Penis (tissue), 1 donor: ENCODE measurements around a stretch of chr15.

GRCh38 chr15:60581357-60581805, 102.4 kb upstream of the ICE2 start:
- PRO-cap = no peak

DNA sequence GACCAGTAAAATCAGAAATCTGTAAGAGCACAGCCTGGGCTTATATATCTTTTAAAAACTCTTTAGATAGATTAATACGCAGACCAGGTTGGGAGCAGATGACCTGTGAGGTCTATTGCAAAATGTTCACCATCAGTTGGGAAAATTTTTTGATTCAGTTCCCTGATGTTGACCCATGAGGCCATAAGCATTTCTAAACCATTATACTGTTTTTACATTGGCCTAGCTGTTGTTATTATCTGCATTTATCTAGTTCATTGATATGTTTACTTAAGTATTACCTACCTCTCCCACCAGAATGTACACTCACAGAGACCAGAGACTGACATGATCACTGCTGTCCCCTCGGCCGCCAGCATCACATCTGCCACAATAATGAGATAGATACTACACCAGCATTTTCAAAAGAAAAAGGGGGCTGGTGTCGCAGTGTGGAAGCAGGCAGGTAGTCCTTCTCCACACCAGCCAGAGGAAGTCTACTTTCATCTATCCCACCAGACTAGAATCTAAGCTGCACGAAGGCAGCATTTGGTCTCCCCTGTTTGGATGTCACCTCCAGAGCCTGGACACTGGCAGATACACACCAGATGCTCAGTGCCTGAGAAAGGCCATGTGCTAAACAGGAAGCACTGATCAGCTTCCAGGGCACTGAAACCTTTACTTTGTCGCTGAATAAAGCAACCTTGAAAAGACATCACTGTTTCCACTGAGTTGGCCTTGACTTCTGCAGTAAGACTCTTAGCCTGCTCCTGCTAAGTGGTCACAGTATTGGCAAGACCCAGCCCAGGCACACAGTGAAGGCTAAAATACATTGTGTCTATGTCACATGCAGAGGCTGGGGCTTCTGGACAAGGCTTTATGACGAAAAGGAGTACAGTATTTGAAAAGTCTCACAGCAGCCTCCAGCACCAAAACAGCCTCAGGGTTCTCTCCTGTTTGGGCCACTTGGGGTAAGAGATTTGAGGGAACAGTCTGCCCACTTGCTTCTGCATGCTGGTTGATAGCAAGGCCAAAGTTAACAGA, 104.1 kb upstream of the ICE2 start:
- PRO-cap = no peak

DNA sequence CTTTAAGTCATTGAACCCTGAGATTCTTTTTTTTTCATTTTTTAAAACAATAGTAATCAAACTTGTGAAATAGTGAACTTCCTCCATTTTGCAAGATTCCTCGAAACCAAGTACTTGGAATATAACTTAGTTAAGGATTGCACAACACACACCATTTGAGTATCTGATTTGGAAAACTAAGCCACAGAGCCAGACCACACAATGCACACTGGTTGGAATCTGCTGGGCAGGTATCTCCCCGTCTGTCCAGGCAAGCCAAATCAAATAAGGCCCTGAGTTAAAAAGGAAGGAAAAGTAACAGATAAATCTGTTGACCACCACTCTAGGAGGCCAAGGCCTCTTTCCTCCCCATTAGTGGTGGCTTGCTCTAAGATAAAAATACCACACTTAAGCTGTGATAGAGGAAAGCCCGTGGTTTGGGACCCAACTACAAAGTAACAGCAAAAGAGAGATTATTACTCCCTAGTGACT, 177.6 kb upstream of the ICE2 start:
- PRO-cap = no peak

GRCh38 chr15:60722252-60722796, 243.4 kb upstream of the ICE2 start:
- PRO-cap = no peak

GRCh38 chr15:60740696-60741508, 262.0 kb upstream of the ICE2 start:
- PRO-cap = no peak

DNA sequence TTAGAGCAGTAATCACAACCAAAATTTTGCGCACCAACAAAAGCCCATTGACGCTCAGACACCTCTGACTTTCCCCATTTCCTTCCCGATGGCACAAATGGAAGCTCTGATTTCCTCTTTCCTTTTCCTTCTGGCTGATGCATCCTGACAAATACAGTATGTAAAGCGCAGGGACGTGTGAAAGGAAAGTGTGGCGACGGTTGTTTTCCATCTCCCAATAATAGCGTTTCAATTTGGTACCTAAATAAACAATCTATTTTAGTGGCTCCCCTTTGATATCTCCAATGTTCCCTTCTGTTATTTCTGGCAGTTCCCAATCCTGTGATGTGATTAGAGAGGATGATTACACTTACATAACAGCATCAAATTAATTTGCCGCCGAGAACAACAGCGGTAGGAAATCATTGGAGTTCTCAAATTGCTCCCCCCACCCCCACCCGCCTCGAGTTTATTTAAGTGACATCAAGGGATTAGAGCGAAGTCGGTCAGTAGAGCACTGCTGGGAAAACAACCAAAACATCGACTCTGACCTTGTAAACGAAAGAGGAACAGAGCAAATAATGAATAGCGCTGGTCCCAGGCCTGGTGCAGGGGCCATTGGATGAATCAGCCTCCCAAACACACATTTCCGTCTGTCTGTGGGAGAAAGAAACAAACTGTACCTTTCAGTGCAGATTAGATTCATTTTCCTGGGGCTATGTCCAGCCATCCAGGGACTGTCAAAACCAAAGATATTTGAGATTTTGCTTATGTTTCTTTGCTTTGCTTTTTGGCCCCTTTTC, 273.4 kb upstream of the ICE2 start:
- PRO-cap = no peak

GRCh38 chr15:60844375-60844821, 365.5 kb upstream of the ICE2 start:
- PRO-cap = no peak

GRCh38 chr15:60916018-60916591, 313.0 kb downstream of the RORA start:
- PRO-cap = no peak

DNA sequence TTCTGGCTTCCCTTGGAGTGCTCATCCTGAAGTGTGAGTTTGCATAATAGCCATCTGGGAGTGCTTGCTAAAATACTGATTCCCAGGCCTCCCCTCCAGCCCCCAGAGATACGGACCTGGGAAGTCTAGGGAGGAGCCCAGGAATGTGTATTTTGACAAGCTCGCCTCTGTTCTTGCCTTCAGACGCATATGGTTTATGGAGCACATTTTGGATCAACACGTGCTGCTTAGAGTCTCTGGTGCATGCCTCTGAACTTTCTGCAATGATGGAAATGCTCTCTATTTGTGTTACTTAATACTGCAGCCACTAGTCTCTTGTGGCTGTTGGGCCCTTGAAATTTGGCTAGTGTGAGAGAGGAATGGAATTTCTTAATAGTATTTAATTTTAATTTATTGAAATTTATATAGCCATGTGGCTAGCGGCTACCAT, 299.4 kb downstream of the RORA start:
- PRO-cap = no peak

DNA sequence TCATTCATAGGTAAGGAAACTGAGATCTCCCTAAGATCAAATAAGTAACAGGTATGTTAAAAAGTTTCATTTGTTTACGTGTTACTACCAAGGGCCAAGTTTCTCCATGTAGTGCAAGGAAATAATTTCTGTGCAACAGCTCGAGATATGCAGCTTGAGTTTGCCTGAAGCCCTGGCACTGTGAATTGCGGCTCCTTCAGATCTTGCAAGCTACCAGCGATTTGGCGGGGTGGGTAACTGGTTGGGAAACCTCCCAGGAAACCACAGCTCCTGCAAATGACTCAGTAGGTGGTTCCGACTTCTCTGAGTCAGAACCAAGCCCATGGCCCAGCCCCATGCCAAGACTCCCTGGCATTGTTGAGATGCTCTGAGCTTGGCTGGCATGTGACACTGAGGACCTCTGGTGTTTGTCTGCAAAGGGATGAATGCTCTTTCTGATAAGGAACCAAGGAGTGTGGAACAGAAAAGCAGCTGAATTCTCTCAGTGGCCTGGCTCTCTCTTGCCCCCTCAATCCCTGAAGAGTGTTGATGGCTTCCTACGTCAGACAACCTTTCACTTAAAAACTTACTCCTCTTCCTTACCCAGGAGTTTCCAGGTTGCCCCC, 296.6 kb downstream of the RORA start:
- PRO-cap = no peak

DNA sequence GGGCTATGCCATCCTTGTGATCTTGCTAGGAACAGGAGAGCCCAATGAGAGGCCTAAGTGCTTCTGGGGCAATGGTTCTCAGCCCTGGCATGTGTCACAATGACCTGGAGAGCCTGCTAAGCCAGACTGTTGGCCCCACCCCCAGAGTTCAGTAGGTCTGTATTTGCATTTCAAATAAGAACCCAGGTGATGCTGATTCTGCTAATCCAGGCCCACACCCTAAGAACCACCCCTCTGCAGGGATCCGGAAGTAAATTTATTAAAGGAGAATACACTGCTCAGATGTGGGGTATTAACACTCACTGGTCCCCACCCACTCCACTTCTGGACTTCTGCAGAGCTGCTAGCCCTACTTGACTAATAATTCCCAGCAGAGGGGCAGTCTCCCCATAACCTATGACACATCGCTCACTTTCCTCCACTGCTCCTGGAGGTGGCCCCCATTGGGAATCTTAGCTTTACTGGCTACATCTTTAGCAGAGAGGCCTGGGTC, 57.8 kb downstream of the RORA start:
- PRO-cap = no peak

- PRO-cap = no peak
Observed at GRCh38 chr15:61183757-61184460, 45.2 kb downstream of the RORA start.

- PRO-cap = no peak
Observed at GRCh38 chr15:61827934-61828505, 232.2 kb downstream of the VPS13C start.

- PRO-cap = no peak
Observed at GRCh38 chr15:61906904-61907393, 153.3 kb downstream of the VPS13C start.

- PRO-cap = no peak
Observed at GRCh38 chr15:62124141-62124972, 40.7 kb downstream of the C2CD4B start.

DNA sequence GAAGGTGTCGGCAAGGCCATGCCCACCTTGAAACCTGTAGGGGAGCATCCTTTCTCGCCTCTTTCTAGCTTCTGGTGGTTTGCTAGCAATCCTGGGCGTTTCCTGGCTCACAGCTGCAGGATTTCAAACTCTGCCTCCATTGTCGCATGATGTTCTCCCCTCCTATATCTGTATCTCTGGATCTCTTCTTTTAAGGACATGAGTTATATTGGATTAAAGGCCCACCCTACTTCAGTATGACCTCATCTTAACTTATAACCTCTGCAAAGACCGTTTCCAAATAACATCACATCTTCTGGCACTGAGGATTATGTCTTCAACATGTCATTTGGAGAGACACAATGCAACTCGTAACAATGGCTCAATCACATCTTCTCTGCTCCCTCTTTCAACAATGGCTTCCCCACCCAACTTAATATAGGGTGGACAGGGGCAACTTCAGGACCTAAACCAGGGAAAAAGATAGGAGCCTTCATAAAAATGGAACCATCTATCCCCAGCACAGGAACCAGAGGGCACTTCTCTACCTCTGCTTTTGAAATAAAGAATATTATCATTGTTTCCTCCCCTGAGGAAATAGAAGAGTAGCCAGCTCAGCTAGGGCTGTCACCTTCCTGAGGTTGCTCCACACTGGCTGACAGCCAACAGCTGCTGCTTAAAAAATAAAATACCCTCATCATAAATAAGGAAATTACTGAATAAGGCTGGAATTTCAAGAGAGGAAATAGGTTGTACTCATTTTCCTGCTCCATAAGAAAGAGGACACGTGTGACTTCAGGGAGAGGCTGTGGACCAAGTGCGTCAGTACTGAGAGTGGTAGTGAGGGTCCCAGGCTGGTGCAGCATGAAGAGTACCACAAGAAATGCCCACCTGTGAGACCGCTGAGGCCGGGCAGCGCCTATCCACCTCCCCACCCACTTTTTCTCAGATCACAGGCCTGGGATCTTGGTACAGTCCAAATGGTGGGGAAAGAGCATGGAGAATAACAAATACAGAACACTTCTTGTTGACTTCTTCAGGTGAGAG, 7.9 kb upstream of the C2CD4B start:
- PRO-cap = no peak

DNA sequence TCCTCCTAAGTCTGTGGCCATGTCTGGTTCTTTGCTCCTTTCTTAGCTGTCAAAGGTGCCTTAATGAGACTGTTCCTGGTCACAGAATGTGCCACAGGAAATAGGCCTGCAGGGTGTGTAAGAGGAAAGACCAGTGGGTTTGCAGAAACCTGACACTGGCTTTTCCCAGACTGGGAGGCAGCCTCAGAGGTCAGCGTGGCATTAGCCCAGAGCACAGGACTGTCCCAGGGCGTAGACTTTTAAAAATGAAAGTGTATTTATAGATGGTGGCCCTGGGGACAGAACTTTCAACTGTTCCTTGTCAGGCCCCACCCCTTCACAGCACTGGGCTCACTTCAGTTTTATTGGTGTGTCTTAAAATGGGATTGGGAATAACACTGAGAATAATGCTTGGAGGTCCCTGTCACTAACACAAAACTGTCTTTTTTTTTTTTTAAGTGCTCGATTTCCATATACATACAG, 82.6 kb downstream of the TLN2 start:
- PRO-cap = no peak

DNA sequence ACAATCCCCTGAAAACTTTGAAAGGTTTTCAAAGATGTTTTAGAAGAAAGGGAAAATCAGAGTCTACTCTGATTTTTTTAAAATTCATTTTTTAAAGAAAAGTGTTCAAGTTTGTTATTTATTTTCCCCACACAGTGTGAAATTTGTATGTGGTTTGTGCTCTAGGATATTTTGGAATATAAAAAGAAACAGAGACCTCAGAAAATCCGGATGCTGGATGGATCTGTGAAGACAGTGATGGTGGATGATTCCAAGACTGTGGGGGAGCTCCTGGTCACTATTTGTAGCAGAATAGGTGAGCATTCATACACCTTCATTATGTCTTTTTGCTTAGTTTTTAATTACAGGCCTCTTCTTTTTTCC, 261.5 kb downstream of the TLN2 start:
- PRO-cap = no peak

GRCh38 chr15:62658486-62658938, 268.2 kb downstream of the TLN2 start:
- PRO-cap = no peak

DNA sequence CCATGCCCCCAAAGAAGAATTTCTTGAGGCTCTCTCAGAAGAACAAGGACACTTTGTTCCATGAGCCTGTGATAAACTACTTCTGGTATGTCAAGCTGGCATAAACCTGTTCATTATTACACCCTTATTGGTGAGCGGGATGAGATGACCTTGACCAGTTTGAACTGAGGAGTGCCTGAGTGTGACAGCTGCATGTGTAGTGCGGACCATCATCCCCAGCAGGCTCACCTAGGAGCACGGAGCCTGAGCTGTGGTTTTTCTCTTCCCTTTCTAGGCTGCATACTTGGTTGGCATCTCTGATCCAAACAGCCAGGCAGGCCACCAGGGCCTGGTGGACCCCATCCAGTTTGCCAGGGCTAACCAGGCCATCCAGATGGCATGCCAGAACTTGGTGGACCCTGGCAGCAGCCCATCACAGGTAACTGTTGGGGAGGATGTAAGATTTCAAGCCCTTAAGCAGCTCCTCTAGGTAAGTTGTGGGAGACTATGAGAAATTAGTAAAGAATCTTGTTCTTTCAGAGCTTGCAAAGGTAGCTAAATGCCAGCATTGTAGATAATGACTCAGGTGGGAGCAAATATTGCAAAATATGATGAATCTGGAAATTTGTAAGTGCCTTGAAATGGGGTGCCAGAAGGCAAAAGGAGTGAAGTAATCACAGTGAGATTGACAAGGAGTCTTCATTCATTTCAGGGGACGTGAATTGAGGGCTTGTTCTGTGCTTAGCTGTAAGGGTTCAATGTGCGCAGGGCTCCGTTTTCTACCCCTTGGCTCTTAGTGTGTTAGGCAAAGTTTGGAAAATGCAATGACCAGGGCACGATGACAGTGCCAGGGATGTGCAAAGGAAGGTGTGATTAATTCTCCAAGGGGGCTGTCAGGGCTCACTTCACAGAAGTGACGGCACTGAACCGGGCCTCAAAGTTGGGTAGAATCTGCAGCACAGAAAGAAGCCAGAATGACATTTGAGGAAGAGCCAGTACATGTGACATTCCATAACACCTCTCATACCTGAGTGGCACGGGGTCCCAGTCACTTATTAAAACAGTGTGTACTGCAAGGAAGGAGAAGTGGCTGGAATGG, 288.7 kb upstream of the TPM1 start:
- PRO-cap = no peak